A375 (cell line): Measurements from ENCODE around the gene TRO.

- RAMPAGE, long total RNA = no peak
Measured at GRCh38 chrX:53831936-53832320, 145.4 kb upstream of the HUWE1 start.

DNA sequence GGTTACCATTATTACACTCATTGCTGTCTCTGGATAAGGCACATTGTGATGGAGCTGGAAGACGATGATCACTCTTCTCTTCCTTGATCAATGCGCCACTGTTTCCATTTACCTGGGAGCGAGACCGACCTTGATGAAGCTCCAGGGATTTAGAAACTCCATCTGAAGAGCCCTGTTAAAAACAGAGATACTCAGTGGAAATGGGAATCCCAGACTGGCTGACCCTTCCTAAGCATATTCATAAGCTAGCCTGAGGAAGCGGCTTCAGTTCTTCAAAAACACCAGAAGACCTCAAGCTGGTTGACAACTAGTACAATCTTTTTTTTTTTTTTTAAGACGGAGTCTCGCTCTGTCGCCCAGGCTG lies 28.8 kb upstream of the PHF8 start:
- RAMPAGE, long total RNA = no peak

GRCh38 chrX:54132592-54132943 lies 50.5 kb downstream of the FAM120C start:
- RAMPAGE, long total RNA = no peak

DNA sequence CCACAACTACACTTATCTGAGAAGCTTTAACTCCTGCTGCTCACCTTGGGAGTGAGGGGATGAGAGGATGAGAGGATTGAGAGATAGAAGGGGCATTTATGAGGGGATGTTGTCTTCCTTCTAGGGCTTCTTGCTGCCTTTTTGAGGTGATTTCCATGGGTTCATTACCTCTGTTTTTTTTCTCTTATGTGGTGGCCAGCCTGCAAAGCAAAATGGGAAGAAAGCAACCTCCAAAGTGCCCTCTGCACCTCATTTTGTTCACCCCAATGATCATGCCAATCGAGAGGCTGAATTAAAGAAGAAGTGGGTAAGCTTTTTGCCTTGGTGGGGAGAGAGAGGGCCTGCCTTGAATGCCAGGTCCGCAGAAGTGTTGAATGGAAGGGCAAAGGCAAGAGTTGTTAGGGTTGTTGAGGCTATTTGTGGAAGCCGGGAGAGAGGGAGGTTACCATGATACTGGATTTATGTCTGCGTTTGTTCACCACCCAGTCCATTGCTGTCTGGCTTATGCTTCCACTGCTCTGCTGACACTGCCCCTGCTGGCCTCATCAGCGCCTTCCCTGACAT lies 10.0 kb downstream of the GNL3L start:
- RAMPAGE, long total RNA = no peak

- RAMPAGE, long total RNA = no peak
Measured at GRCh38 chrX:54548399-54549095, 18.5 kb downstream of the GNL3L start.

GRCh38 chrX:54721379-54721909 lies 76.6 kb downstream of the ITIH6 start:
- RAMPAGE, long total RNA = no peak

DNA sequence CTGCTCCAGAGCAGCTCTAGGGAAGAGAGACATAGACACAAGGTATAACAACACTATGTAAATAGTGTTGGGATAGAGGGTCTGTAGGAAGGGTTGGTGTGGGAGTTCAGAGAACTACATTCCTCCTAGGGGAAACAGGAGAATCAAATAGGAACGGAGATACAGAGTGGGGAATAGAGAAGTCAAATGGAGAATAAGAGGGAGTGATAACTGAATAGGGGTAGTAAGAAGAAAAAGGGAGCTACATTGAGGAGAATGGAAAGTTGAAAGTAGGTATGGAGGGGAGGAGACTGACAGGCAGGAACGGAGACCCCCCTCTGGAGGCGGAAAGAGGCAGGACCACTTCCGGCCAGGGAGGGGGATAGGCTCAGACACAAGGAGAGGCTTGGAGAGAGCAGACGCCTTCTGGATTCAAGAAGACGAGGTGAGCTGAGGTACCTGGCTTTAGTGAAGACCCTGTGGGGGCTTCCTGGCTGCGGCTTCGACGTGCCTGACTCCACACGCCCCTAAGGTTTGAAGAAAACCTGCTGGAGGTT lies at the start of gene TRO:
Gene TRO (plus strand): TSS at position 370 of the 536 bp plus-strand sequence.
- RAMPAGE, long total RNA = no peak

DNA sequence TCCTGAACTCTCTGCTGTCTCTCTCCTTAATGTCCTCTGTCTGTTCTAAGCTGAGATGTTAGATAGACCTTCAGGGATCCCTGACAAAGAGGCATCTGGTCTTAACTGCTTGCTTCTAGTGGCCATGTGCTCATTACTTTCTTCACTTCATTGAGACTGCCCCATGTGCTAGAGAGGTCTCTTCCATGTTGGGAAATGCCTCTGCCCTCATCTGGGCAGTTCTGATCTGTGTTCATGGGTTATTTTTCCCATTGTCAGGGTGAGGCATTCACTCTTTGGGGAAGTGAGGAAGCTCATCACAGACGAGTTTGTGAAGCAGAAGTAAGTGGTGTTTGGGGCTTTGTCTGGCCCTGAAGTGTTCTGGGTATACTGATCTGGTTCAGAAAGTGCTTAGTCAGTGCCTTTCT lies 6.2 kb downstream of the TRO start:
- RAMPAGE, long total RNA = no peak

DNA sequence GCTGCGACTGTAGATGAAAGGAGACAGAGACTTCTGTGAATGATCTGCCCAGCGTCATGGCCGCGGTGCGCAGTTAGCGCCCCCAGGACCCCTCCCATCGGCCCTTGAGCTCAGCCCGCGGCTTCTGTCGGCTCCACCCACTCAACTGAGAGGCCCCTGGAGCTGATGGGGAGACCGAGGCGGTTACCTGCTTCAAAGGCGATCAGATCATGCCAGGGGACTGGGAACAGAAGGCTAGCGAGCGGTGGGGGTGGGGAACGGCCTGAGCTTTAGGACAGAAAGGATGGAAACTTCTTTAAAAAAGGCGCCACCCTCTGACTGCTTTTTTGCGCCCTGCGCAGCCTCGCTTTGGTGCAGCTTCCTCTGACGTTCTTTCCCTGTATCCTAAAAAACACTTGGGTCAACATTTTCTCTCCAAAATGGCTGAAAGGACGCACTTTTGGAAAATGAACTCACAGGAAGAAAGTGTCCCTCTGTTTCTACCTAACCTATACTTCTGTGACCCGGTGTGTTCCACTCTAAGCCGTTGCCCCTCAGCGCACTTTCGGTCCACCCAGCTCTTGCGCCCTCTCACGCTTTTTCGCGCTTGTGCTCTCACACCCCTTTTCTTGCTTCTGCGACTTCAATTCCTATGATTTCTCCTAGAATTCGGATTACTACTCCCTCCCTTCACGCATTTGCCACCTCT lies 522 bp downstream of the USP51 start:
- RAMPAGE, long total RNA = no peak

DNA sequence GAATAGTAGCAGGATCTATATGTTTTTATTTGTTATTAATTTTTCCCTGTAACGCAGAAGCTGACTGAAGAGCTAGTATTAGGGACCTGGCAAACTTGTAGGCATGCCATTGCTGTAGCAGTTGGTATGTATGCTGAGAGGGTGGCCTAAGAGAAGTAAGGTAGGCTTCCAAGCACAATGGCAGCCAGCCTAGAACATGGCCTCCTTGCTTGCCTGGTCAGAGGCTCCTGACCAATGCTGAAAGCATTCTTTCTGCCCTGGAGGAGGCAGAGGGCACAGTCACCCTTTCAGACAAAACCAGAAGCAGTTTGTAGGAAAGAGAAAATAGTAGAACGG lies 215.0 kb upstream of the KLF8 start:
- RAMPAGE, long total RNA = no peak

GRCh38 chrX:56228825-56229335 lies 3.3 kb upstream of the KLF8 start:
- RAMPAGE, long total RNA = no peak

GRCh38 chrX:56766829-56767118 lies 37.7 kb downstream of the NBDY start:
- RAMPAGE, long total RNA = no peak

- RAMPAGE, long total RNA = no peak
Measured at GRCh38 chrX:56994152-56995026, 952 bp downstream of the SPIN3 start.

GRCh38 chrX:57155181-57155603 lies 18.0 kb upstream of the SPIN2A start:
- RAMPAGE, long total RNA = no peak

DNA sequence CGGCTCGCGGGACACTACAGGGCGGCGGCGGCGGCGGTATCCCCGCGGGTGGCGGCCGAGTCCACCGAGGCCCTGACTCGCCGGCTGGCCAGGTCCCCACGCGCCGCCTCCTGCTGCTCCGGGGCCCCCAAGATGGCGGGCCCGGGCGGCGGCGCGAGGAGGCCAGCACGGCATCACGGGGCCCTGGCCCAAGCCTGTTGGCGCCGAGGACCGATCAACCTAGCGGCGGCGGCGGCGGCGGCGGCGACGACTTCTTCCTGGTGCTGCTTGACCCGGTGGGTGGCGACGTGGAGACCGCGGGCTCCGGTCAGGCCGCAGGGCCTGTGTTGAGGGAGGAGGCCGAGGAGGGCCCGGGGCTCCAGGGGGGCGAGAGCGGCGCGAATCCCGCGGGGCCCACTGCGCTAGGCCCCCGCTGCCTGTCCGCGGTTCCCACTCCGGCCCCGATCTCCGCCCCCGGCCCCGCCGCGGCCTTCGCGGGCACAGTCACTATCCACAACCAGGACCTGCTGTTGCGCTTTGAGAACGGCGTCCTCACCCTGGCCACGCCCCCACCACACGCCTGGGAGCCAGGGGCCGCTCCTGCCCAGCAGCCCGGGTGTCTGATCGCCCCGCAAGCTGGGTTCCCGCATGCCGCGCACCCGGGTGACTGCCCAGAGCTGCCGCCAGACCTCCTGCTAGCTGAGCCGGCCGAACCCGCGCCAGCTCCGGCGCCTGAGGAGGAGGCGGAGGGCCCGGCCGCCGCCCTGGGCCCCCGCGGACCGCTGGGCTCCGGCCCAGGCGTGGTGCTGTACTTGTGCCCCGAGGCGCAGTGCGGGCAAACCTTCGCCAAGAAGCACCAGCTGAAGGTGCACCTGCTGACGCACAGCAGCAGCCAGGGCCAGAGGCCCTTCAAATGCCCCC lies 510 bp downstream of the ZXDB start:
- RAMPAGE, long total RNA = no peak

- RAMPAGE, long total RNA = no peak
Measured at GRCh38 chrX:57593677-57594573, 2.1 kb downstream of the ZXDB start.

DNA sequence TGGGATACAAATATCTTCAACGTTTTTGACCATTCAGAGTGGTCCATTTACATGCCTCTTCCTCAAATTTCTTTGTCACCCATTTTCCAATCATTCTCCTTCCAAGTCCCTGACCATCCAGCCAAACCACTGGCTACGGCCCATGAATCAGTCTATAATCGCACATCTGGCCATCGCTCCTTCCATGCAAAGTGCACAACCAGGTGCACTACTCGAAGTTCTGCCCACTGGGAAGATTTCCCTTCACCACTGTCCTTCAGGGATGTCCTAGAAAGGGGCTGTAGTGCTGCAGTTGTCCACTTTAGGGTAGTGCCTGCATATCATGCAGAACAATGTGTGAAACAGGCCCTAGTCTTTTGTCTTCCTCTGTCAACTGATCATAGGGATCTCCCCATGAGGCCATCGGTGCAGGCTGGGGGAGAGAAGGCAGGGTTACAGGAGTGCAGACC lies 39.2 kb downstream of the SPIN4 start:
- RAMPAGE, long total RNA = no peak

DNA sequence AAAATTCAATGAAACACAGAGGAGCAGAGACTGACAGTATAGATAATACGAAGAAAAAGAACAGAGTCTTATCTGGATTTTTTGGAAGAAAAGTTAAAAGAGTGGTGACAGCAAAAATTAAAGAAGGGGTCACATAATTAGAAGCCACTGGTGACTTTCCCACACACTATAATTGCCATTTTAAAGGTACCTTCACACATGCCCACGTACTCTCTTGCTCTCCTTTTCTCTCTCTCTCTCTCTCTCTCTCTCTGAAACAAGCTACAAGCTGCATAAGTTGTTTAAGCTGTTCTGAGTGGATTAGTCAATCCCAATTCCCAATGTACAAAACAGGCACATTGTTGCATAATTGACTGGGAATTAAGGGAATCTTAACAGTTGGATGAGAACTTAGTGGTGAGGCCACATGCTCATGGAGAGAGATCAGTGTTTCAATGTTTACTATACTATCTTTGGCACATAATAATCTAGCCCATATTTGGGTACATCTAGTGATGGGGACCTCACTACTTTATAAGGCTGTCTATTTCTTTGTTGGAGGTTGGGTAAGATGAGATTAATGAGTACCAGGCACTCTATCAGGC lies 123.4 kb downstream of the ARHGEF9 start:
- RAMPAGE, long total RNA = no peak

DNA sequence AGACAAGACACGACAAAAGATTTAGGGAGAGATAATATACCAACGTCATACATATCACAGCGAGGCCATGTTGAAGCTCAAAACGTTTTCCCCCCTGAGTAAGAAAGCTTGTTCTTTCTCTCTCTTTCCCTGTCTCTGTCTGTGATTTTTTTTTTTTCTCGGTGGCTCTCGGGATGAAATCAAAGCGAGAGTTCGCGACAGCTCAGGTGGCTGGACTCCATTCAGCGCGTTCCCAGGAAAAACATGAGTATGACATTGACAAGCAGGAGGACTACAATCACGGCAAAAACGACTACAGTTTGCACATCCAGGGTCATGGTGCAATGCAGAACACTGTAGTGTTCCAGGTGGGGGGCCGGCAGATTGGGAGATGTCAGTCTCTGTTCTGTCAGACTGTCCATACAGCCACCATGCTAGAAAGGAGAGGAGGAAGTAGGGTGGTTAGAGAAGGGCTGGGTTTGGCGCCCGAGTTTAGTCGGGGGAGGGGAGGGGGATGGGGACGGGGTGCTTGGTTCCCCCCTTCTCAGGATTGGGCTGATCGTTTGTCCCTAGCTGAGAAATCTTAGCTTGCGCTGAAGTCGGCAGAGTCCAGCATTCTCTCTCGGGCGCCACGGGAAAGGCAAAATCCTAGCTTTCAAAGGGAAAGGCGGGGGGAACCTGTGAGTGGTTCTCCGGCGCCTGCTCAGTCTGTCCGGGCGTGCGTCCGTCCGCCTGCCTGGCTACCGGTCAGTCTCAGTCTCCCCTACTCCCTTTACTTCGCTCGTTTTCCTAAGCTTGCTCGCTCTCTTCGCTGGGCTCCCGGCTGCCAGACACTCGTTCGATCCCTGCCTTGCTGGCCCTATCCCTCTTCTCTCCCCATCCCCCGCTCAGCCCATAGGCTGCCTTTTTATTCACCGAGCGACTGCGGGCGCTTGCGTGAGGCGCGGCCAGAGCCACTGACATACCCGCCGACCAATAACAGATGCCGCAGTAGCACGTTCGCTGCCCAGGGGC lies 30.5 kb downstream of the ARHGEF9 start:
- RAMPAGE, long total RNA = no peak

DNA sequence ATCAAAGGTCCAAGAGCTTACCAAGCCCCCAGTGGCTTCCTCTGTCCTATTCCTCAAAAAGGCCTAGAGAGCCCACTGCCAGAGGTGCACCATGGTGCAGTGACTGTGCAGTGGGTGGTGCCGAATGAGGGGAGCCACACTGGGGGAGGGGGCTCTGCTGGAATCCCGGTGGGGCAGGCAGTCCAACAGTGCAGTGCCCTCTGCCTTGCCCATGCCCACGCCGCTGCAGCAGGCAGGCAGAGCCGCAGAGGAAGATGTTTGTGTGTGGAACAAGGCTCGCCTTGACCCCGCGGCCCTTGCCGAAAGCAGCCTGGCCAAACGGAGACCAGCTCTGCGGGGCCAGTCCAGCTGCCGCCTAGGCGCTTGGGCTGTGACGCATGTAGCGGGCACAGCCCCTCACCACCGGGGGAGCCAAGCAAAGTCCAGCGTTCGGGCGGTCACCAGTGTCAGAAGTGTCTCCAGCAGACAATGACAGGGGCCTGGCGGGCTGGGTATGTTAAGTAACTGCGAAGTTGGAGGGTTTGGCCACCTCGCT lies 1.4 kb downstream of the AMER1 start:
- RAMPAGE, long total RNA = no peak